Ovary (tissue), 7 donors: ENCODE measurements around a stretch of chr3.

- PRO-cap, 7 experiments = no peak in any of the 7 experiments
- RAMPAGE, long total RNA, 2 experiments = start-site peak on the plus strand in 1 of 2 experiments, at chr3:64000872-64001191 at its widest, 20 reads per replicate
These were observed 22.7 kb downstream of the PSMD6 start for GRCh38 chr3:64000215-64001425.

- PRO-cap, 7 experiments = no peak in any of the 7 experiments
- RAMPAGE, long total RNA, 2 experiments = no peak in any of the 2 experiments
These were observed 8.8 kb downstream of the PSMD6 start for GRCh38 chr3:64014046-64015283.

DNA sequence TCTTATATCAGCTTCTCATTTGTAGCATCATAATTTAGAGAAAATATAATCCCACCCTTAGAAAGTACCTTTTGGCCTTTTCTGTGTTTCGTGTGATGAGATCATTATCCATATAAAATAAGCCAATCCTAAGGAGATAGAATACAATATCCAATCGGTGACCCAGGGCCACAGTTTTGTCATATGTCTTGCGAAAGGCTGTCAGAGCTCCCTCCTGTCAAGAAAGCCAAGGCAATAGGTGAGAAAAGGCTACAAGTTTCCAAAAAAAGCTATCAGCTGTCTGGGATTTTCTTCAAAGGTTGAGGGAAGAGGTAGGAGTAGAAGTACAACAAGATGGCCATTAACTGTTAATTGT lies 4.1 kb downstream of the PSMD6 start:
- PRO-cap, 7 experiments = no peak in any of the 7 experiments
- RAMPAGE, long total RNA, 2 experiments = no peak in any of the 2 experiments

- PRO-cap, 7 experiments = no peak in any of the 7 experiments
- RAMPAGE, long total RNA, 2 experiments = no peak in any of the 2 experiments
These were observed 38.1 kb downstream of the PRICKLE2 start for GRCh38 chr3:64187105-64187540.

DNA sequence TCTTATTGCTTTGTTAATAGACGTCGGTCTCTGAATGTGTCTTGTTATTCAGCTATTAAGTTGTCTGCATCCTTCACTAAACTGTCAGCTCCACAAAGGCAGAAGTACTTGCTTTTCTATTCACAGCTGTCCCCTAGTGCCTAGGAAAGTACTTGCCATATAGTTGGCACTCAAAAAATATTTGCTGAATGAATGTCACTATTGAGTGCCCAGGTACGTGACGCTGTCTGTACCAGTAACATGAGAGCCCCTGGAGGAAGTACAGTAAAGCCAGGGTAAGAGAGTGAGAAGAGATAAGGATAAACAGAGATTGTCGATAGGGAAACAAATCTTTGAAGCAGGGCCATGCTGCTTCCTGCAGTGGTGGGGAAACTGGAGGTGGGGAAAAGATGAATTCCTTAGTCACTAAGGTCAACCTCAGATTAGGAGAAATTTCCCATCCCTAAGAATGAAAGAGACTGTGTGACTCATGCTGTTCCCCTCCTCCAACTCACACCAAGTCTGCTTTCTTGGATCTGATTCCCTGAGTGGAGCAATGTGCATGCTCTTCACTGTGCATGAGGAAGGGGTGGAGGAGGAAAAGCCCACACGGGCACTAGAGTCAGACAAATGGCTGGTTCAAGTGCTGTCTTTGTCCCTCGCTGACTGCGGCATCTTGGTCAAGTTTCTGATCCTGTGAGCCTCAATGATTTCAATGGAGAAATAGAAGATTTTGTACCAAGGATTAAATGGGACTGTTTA lies 36.2 kb downstream of the PRICKLE2 start:
- PRO-cap, 7 experiments = no peak in any of the 7 experiments
- RAMPAGE, long total RNA, 2 experiments = no peak in any of the 2 experiments

- PRO-cap, 7 experiments = peak in 7 of 7 experiments; most common plus-strand start chr3:64214272 (in 7); most common minus-strand start chr3:64214797 (in 5)
- RAMPAGE, long total RNA, 2 experiments = no peak in any of the 2 experiments
These were observed 10.9 kb downstream of the PRICKLE2 start for GRCh38 chr3:64213902-64215133.

- PRO-cap, 7 experiments = peak in 4 of 7 experiments; most common plus-strand start chr3:64355699 (in 3); most common minus-strand start chr3:64355465 (in 1)
- RAMPAGE, long total RNA, 2 experiments = no peak in any of the 2 experiments
These were observed 130.1 kb upstream of the PRICKLE2 start for GRCh38 chr3:64355173-64355915.

DNA sequence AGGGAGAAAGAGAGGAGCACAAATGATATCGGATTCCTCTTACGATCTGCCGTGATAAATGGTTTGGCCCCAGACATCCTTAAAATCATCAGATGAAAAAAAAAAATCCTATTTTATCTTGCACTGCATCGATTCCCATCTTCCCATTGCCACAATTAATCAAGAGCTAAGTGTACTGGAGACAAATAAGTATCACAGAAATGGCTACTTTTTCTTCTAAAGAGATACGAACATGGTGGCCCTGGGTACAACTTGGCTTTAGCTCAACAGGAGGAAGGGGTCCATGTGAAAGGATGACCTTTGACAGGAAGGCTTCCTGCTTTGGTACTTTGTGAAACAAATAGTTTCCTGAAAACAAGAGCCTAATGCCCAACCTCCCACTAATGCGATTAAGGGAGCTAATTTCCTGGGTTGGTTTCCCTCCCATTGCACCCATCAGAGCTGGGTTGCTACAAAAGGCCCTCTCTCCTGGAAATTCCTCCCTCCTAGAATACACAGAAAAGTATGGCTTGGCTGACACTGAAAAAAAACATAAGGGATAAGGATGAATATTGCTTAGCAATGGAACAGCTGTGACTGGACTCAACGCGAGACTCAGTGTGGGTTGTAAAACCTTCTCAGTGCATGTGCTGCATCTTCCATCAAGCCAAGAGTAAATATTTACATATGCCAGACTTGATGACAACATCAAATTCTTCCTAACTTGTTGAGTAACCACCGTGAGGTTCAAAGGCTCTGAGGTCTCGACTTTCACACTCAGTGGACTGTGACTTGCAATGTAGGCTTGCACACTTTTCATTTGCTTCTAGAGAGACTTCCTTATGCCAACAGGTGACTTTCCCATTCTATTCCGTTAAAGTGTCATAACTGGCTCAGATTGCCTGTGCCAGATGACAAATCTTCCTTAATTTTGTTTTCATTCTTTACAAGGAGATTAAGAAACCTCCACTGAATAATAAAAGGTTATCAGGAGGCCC lies 60.2 kb downstream of the ADAMTS9 start:
- PRO-cap, 7 experiments = no peak in any of the 7 experiments
- RAMPAGE, long total RNA, 2 experiments = no peak in any of the 2 experiments

- PRO-cap, 7 experiments = no peak in any of the 7 experiments
- RAMPAGE, long total RNA, 2 experiments = no peak in any of the 2 experiments
These were observed 9.1 kb upstream of the ADAMTS9 start for GRCh38 chr3:64696918-64697314.

DNA sequence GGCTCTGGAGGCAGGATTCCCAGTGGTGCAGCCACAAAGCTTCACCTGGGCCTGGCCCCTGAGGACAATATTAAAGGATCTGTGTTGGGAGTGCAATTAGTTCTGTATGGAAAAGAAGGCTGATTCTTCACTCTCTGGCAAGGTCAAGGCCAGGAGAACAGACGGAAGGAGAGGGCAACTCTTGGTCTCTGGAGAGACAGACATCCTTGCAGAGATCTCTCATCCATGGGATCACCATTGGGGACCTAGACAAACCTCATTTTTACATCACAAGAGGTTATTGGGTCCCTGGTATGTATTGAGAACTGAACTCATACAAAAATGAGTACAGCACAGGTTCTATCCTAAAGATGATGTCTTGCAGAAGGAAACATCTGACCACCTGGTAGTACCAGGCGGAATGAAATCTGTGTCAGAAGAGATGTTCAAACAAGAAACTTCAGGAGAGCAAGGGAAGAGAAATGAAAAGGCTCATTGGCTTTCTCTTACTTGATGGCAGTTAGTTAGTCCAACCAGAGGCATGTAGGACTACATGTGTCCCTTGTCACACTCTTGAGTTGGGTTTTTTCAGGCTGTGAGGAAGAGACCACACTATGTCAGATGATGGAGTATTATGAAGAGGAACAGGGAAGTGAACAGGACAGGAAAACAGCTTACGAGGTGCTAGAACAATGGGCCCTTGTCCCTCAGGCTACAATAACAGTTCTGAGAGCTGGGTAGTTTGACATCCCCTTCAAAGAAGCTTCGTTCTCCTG lies 238.2 kb upstream of the ADAMTS9 start:
- PRO-cap, 7 experiments = no peak in any of the 7 experiments
- RAMPAGE, long total RNA, 2 experiments = no peak in any of the 2 experiments

DNA sequence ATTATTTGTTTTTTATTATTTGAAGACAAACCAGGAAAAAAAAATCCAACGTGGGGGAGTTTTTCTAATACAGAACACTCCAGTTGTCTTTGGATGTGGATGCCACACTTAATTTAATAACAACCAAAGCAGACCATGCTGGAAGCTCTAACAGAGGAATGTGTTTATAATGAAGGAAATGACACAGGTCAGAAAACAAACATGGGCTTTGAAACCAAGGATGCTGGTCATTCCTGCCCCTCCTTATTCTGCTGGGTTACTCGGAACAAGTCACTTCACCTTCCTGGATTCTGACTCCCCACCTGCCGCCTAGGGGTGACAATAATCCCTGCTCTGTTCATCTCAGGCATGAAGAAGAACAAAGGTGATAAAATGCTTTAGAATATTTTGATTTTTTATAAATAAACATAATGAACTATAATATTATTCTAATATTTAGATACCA lies 240.9 kb upstream of the ADAMTS9 start:
- PRO-cap, 7 experiments = no peak in any of the 7 experiments
- RAMPAGE, long total RNA, 2 experiments = no peak in any of the 2 experiments

GRCh38 chr3:64956882-64957446 lies 269.2 kb upstream of the ADAMTS9 start:
- PRO-cap, 7 experiments = no peak in any of the 7 experiments
- RAMPAGE, long total RNA, 2 experiments = no peak in any of the 2 experiments

GRCh38 chr3:65027194-65027758 lies 339.5 kb upstream of the ADAMTS9 start:
- PRO-cap, 7 experiments = no peak in any of the 7 experiments
- RAMPAGE, long total RNA, 2 experiments = no peak in any of the 2 experiments

GRCh38 chr3:65509116-65510068 lies 529.3 kb downstream of the MAGI1 start:
- PRO-cap, 7 experiments = no peak in any of the 7 experiments
- RAMPAGE, long total RNA, 2 experiments = no peak in any of the 2 experiments

DNA sequence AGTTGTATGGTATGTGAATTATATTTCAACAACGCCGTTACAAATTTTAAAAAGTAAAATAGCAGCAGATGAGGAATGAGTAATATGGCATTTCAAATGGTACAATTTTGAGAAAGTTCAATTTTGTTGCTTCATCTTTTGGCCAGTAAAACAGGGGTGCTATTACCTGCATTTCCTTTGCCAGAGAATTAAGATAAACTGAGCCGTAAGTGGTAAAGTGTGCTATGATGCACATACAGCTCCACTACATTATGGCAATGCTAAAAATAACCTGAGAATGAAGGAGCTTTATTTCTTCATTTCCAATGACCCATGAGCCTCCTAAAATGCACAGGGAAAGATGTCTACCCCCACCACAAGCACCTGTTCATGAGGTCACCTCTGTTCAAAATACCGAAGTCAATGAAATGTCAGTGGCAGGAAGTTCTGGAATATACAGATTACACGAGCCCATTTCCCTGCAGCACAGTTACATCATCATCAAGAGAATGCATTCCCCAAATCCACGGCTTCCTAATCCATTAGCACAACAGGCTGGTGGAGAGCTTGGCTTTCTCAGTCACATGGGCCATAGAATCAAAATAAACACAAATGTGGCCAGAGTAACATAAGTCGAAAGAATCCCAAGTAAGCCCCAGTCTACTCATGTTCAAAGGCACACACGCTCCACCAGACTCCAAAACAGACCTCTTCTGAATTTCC lies 419.5 kb downstream of the MAGI1 start:
- PRO-cap, 7 experiments = no peak in any of the 7 experiments
- RAMPAGE, long total RNA, 2 experiments = no peak in any of the 2 experiments

DNA sequence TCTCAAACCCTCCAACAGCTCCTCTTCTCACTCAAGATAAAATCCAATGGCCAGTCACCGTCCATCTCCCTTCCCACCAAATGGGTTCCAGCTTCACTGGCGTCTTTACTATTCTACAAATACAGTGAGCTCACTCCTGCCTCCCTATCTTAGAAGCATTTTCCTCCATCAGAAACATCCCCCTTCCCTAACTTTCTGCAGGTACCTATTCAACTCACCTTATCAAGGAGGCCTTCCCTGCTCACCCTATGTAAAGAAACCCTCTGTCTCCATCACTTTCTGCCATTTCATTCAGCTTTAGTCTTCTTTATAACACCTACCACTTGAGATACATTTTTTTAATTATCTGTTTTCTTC lies 342.7 kb downstream of the MAGI1 start:
- PRO-cap, 7 experiments = no peak in any of the 7 experiments
- RAMPAGE, long total RNA, 2 experiments = no peak in any of the 2 experiments

DNA sequence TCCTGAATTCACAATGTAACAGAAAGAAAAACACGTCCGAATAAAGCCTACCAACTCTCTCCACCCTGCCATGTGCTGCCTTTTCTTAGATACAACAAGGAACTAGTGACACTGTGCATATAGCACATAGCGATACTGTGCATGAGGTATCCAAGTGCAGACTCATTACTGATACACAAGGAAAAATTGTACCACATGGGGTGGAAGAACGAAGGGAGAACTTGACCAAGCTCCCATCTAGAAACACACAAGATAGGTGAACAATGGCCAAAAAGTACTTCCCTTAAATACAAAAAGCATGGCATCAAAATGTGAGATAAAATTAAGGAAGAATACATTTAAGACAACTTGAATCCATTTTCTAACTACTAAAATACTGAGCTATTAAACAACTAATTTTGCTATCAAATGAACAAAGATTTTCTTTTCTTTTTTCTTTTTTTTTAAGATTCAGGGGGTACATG lies 154.5 kb downstream of the MAGI1 start:
- PRO-cap, 7 experiments = no peak in any of the 7 experiments
- RAMPAGE, long total RNA, 2 experiments = no peak in any of the 2 experiments

- PRO-cap, 7 experiments = no peak in any of the 7 experiments
- RAMPAGE, long total RNA, 2 experiments = no peak in any of the 2 experiments
These were observed 149.4 kb downstream of the MAGI1 start for GRCh38 chr3:65889354-65889706.

- PRO-cap, 7 experiments = no peak in any of the 7 experiments
- RAMPAGE, long total RNA, 2 experiments = no peak in any of the 2 experiments
These were observed 89.7 kb downstream of the MAGI1 start for GRCh38 chr3:65948740-65949678.

DNA sequence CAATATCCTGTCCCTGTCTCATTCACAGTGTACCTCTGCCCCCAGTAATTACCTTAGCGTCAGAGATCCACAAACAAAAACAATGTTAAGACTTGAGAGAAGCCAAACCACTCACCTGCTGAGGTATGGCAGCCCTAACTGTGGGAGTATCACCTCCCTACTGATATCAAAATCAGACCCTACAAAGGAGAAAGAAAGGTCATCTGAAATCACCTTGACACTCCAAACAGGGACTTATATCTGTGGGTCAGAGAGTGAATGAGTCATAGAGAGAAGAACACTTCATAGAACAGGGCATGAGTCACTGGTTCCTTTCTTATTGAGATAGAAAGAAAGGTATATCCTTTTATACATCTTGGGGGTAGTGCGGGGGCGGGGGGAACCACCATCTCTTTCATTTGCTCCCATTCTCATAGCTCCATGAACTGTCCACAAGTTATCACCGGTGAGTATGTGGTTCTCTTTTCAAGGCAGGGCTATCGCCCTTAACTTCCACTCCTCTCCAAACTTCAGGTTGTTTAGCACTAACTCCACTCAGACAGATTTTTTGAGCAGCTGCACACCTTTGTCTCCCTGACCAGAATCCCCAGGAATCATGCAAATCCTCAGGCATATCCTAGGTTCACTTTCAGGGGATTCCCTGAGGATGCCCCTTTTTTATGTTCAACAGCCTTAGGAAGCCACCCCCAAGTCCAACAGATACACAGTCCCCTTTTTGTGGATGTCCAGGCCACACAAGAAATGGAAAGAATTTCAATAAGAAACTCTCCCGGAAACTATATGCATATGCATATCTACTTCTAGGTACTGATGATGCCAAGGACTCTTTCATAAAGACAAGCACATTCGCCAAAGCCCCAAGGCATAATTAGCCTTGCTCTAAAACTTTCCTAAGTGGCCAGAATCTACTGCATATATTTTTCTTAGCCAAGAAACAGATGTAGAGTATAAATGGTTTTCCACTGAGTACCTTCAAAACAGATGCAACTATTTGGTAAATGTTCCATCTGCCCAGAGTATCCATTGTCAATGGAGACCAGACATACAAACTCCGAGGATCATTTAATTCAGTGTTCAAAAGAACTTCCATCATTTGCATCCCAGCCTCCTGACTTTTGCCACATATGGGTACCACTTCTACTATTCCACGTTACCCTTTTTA lies 74.2 kb downstream of the MAGI1 start:
- PRO-cap, 7 experiments = no peak in any of the 7 experiments
- RAMPAGE, long total RNA, 2 experiments = no peak in any of the 2 experiments